Uterus (tissue), 7 donors: ENCODE data around the gene SP140L.

DNA sequence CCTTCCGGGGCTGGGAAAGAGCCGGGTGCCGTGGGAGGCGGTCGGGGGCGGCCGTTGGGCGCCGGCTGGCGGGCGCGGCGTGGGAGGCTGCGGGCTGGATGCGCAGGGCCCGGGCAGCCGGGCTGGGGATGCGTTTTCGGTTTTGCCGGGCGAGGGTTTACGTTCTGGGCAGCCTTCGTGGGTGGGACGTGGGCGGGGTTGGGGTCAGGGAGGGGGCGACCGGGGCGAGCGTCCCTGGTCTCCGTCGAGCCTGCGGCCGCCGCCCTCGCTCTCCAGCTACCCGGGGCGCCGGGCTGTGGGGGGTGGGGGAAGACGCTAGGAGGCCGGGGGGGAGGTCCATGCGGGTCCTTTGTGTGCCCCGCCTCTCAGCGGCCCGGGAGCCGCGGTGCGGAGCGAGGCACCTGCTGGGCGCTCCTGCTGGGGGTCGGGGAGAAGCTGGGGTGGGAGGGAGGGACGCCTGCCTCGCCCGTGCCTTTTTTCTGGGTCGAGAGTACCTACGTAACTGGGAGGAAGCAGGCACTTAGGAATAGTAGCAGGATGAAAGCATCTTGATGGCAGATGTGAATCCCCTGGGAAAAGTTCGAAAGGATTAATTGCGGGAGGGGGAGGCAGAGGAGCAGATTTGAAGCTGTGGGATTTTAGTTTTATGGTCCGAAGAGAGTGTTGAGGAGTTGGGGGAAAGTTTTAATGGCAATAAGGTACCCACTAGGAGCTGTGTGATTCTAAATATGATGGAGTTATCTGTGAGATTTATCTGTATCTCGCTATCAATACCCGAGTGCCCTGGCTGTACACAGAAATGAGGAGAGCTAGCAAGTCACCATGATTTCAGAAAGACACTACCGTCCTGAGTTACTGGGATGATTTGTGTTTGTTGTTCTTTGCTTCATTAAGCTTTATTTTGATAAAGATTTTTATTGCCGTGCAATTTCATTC lies 973 bp downstream of the AGFG1 start:
- PRO-cap, 4 experiments, result peak in 3 of 4 experiments; most common plus-strand start position 515 of the sequence (in 1); most common minus-strand start position 130 of the sequence (in 1)
- RAMPAGE, long total RNA, 2 experiments, result no peak in any of the 2 experiments
- RRBS, result 2% methylated on average over 37 of the region's 62 CpGs

GRCh38 chr2:227493463-227494014 lies 21.6 kb downstream of the AGFG1 start:
- PRO-cap, 4 experiments, result no peak in any of the 4 experiments
- RAMPAGE, long total RNA, 2 experiments, result no peak in any of the 2 experiments
- RRBS, result no CpG with 5 or more reads among the region's 2 CpGs

DNA sequence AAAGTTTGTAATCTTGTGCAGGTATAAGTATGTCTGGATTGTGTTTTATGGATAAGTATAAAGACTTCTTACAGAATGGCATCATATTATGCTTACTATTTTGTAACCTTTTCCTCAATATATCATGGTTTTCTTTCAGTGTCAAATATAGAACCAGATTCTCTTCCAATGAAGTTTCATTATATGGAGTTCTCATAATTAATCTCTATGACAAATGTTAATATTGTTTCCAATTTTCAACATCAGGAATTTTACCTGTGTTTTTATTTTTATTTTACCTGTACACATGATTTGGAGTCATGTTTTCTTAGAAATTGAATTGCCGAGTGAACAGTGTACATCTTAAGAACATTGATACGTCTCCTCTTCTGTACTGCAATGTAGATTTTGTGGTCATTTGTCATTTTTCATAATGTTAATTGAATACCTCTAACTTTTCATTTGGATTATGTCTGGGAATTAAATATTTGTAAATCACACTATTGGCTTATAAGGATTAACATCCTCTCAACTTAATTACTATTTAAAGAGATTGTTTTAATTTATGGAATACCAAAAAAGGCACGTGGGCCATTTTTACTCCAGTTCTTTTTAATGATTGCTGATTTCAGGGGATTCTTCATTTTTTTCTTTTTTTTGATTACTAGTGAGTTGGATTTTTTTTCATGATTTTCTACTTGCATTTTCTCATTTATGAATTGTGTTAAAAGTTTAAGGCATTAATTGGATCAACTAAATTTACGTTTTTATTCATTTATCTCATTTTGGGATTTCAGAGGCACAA lies 35.4 kb upstream of the SCYGR2 start:
- PRO-cap, 4 experiments, result no peak in any of the 4 experiments
- RAMPAGE, long total RNA, 2 experiments, result no peak in any of the 2 experiments
- RRBS, result no CpG with 5 or more reads among the region's 4 CpGs

GRCh38 chr2:227716363-227716905 lies 1.4 kb downstream of the SLC19A3 start:
- PRO-cap, 4 experiments, result no peak in any of the 4 experiments
- RAMPAGE, long total RNA, 2 experiments, result no peak in any of the 2 experiments
- RRBS, result 93% methylated on average over 3 of the region's 5 CpGs

DNA sequence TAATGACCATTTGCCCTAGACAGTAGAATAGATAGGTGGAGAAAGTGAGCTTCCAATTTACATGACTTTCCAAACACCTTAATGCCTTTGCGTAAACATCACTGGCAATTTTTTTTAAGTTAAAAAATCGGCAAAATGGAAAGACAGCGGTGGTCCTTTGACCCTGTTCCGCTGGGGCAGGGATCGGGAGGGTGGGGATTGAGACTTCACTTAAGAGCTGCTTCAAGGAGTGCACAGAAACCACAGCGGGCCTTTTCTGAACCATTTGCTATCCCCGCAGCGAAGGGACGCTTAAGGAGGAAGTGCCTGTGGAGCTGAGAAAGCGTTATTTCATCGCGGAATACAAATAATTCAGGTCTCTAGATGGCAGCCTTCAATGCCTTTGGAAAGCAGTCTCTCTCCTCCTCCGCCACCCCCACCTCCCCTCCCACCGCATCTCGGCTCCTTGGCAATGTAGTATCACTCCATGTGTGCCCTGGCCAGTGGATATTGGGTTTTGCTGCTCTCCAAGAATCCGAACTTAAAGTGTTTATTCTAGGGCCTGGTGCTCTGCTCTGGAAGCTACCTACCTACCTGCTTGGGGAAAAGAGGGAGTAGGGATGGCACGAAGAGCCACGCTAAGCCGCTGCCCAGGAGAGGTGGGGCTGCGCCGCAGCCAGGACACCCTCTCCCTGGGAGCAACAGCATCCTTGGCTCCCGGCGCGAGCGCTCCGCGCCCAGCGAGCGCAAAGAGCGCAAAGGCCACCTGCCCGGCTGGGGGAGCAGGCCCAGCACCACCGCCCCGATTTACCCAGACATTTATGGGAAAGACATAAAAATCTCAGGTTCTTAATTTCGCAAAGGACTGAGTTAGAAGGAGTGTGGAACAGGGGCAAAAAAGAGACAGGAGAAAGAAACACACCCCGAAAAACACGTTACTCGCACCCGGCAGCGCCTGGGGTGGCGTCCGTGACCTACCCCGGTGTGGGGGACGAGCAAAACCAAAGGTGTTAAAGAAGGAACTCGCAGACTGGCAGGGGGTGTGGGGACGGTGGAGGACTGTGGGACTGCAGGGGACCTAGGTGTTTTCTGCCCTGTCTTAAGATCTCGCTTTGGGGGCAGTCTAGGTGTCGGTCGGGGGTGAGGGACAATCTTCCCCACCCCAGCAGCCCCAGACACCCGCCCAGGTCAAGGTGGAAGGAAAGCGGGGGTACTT lies 1.1 kb downstream of the SPHKAP start:
- PRO-cap, 4 experiments, result no peak in any of the 4 experiments
- RAMPAGE, long total RNA, 2 experiments, result no peak in any of the 2 experiments
- RRBS, result 3% methylated on average over 10 of the region's 50 CpGs

GRCh38 chr2:228768859-228769379 lies 502.2 kb downstream of the PID1 start:
- PRO-cap, 4 experiments, result no peak in any of the 4 experiments
- RAMPAGE, long total RNA, 2 experiments, result no peak in any of the 2 experiments
- RRBS, result no CpG with 5 or more reads among the region's 1 CpG

- PRO-cap, 4 experiments, result no peak in any of the 4 experiments
- RAMPAGE, long total RNA, 2 experiments, result start-site peak on the minus strand in 1 of 2 experiments, at chr2:229076003-229076033 at its widest, 23 reads per replicate
- RRBS, result no CpG with 5 or more reads among the region's 5 CpGs
These were observed 195.2 kb downstream of the PID1 start for GRCh38 chr2:229075699-229076529.

DNA sequence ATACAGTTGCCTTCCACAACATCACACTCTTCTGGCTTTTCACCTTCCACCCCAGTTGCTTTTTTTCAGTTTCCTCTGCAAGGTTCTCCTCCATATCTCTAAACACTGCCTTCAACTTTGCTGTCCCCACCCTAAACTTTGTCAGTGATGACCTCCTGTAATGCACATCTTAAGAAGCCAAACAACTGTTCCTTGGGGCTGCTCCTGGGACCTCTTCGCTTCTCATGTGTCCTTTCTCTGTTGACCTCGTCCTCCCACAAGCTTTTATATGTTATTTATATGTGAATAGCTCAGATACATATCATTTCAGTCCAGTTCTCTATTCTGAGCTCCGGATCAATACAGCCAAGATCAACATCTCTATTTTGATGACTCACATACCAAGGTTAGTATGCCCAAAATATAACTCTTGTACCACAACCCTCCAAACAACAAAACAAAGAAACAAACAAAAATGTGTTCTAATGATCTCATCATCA lies 154.3 kb downstream of the PID1 start:
- PRO-cap, 4 experiments, result no peak in any of the 4 experiments
- RAMPAGE, long total RNA, 2 experiments, result start-site peak on the minus strand in 1 of 2 experiments, centred at positions 7 to 278 of the sequence, 5 to 16 reads per replicate
- RRBS, result no CpG with 5 or more reads among the region's 3 CpGs

DNA sequence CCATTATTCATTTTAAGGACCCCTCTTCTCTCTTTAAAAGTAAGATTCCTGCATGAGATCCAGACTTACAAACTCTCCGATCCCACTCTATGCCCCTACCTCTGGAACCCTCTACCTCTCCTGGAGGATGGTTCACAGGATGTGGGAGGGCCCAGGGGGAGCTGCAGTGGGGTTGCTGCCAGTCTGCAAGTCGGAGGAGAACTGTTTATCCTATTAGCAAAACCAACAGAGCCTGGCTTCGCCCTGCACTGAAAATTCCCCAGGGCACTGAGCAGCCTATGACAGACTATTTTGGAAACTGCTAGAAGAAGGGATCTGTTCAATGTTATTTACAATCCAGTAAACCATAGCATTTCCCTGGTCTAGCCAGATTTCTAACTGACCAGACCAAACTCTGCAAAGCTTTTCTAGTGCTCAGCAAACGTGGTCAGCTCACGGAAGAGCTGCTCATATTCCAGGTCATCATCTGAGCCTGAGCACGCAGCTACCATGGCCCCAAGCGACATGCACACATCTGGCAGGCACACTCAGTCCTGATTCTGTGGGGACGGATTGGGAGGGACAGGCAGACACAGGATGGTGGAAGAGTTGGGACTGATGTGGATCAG lies 64.8 kb upstream of the PID1 start:
- PRO-cap, 4 experiments, result peak in 2 of 4 experiments; most common plus-strand start position 369 of the sequence (in 1); most common minus-strand start position 203 of the sequence (in 2)
- RAMPAGE, long total RNA, 2 experiments, result no peak in any of the 2 experiments
- RRBS, result no CpG with 5 or more reads among the region's 8 CpGs

DNA sequence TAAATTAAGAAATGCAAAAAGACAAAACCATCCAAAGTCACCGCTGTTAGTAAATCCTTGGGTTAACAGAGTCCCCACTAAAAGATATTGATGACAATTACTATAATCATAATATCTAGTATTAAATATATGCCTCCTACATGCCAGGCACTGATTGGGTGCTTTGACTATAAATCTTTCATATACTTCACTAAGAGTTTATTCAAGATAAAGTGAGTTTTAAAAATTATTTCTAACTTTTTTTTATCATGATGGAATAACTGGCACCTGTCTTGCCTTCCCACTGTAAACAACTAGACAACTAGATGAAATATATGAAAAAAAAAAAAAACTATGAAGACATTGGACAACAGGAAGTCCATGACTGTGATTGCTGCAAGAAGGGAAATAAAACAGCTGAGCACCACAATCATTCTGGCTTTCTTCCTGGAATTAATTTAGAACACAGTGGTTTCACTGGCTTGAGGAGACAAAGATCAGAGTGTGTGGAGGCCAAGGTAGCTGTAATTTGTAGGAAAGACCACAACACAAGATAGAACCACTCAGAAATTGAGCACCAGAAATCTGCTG lies 121.0 kb upstream of the PID1 start:
- PRO-cap, 4 experiments, result no peak in any of the 4 experiments
- RAMPAGE, long total RNA, 2 experiments, result no peak in any of the 2 experiments
- RRBS, result no CpG with 5 or more reads among the region's 1 CpG

GRCh38 chr2:229444755-229445963 lies 174.1 kb upstream of the PID1 start:
- PRO-cap, 4 experiments, result peak in 4 of 4 experiments; most common plus-strand start chr2:229445162 (in 1); most common minus-strand start chr2:229445730 (in 2)
- RAMPAGE, long total RNA, 2 experiments, result no peak in any of the 2 experiments
- RRBS, result no CpG with 5 or more reads among the region's 20 CpGs

DNA sequence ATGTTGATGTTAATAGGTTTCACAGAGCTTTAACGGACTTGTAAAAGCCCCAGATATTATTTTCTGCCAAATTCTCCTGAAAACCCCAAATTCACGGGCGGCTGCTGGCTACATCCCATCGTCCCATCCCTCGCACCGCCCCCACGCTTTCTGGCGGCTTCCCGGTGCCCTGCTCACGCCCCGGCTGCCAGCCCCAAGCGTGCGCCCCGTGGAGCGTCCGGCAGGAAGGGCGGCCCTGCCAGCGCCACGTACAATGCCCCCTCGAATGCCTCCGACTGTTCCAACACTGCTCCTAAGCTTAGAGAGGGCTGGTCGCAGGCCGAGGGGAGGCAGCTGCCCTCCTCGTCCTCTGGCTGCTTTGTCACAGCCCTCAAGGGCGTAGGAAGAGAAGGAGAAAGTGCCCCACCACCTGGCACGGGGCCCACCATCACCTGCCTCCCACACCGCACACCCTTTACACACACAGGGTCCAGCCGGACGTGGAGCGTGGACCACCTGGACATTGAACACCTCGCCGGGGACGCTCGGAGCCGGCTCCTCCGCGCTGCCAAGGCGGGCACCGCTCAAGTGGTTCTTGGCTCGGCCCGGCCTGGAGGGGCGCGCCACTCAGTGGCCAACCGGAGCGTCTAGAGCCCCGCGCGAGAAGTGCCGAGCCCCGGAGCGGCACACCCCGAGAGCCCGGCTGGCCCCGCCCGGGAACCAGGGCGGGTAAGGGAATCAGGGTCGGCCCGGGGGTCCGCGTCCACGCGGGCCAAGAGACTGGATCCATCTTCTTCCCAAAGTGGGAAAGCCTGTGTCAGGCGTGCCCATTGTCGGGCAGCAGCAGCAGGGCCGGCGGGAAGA lies 881 bp downstream of the DNER start:
- PRO-cap, 4 experiments, result no peak in any of the 4 experiments
- RAMPAGE, long total RNA, 2 experiments, result no peak in any of the 2 experiments
- RRBS, result 3% methylated on average over 33 of the region's 66 CpGs

DNA sequence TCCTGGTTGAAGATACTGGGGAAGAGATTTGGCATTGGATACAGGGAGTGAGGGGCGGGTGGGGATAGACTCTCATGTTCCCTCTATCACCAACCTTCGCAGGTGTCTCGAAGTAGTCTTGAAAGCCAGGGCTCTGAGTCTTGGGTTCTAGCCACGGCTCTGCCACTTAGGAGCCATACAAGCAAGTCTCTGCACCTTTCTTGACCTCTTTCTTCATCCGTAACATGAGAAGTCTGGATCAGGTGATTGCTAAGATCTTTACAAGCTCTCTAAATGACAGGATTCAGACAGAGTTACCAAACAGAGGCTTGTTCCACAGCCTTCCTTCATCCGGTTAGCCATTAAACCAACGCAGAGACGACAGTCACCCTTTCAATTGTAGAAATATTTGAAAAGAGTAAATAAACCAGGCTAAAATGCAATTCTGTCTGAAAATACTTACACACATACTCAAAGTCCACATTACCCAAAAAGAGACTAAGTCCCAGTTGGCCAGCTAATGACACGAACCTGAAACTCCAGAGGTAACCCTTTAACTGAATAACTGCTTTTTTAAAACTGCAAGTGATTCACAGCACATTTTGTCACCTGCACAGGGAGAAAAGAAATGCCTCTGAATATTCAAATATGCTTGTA lies 38.5 kb upstream of the DNER start:
- PRO-cap, 4 experiments, result no peak in any of the 4 experiments
- RAMPAGE, long total RNA, 2 experiments, result no peak in any of the 2 experiments
- RRBS, result no CpG with 5 or more reads among the region's 9 CpGs

DNA sequence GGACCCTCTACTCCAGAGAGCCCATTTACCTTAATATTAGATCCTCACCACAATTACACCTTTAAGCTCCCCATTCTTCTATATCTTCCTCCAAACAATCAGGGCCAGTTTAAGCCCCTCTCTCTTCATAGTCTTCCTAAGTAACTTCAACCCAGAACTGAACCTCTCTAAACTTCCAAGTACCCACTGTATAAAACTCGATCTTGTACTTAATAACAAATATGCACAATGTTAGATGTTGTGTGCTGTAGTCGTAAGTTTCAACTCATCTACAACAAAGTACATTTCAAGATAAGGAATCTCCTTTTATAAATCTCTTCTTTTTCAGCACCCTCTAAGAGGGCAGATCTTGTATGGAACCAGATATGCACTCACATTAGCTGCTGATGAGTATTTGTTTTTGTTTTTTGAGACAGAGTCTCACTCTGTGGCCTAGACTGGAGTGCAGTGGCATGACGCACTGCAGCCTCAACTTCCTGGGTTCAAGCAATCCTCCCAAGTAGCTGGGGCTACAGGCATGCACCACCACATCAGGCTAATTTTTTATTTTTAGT lies 9.3 kb downstream of the TRIP12 start:
- PRO-cap, 4 experiments, result no peak in any of the 4 experiments
- RAMPAGE, long total RNA, 2 experiments, result no peak in any of the 2 experiments
- RRBS, result no CpG with 5 or more reads among the region's 3 CpGs

- PRO-cap, 4 experiments, result no peak in any of the 4 experiments
- RAMPAGE, long total RNA, 2 experiments, result no peak in any of the 2 experiments
- RRBS, result no CpG with 5 or more reads among the region's 25 CpGs
These were observed 1.5 kb downstream of the TRIP12 start for GRCh38 chr2:229920174-229920850.

DNA sequence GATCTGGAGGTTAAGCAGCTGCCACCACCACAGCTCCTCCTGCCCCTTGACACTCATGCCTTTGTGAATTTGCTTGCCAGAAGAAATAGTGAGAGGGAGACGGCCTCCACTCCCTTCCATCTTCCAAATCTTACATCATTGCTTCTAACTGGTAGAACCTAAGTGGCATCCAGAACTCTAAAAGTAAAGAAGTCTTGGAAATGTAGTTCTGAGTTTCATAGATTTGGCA lies 74.0 kb upstream of the SLC16A14 start:
- PRO-cap, 4 experiments, result no peak in any of the 4 experiments
- RAMPAGE, long total RNA, 2 experiments, result no peak in any of the 2 experiments
- RRBS, result no CpG with 5 or more reads among the region's 1 CpG

DNA sequence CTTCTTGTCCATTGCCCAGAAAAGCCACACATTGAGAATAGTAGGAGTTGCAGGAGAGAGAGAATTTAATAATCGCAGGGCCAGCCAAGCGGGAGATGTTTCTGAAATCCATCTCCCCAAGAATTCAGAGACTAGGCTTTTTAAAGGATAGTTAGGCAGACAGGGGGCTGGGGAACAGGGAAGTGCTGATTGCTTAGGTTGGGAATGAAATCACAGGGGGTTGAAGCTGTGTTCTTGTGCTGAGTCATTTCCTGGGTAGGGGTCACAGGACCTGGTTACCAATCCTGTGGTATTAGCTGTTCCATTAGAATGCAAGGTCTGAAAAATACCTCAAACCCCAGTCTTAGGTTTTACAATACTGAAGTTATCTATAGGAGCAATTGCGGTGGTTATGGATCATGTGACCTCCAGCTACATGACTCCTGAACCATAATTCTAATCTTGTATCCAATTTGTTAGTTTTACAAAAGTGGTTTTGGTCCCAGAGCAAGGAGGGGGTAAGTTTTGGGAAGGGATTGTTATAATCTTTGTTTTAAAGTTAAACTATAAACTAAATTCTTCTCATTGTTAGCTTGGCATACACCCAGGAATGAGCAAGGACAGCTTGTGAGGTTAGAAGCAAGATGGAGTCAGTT lies 4.6 kb downstream of the SP140 start:
- PRO-cap, 4 experiments, result no peak in any of the 4 experiments
- RAMPAGE, long total RNA, 2 experiments, result no peak in any of the 2 experiments
- RRBS, result no CpG with 5 or more reads among the region's 3 CpGs

DNA sequence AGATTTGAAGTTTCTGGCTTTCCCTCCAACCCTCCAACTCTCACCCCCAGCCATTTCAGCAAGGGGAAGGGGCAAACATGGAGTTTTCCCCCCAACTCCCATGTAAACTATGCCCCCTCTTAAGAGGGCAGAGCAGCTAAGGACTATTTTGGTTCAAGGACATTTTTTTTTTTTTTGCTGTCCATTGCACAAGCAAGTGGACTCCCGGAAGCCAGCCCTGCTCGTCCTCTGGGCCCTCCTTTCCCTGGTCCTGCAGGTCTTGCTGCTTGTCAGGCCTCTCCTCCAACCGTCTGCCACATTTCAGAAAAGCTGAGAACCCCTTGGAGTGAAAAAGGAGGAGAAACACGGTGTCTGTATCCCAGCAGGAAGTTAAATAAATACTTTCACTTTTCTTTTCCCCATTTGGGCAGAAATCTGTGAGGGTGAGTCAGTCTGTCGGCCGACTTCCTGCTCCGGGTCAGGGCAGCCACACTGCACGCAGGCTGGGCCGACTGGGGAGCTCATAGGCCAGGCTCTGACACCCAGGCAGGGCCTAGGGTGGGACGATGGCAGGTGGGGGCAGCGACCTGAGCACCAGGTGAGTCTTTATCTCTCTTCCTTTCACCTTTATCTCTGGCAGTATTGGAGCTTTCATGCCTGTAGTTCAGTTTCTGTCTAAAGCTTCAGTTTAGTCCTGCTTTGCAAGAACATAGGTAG lies at the start of gene SP140L:
Gene SP140L (plus strand): TSS at position 469 of the 696 bp plus-strand sequence.
- PRO-cap, 4 experiments, result peak in 4 of 4 experiments; most common plus-strand start position 450 of the sequence (in 2); most common minus-strand start position 371 of the sequence (in 2)
- RAMPAGE, long total RNA, 2 experiments, result start-site peak on the plus strand in 1 of 2 experiments, centred at position 462 of the sequence, 144 reads per replicate
- RRBS, result no CpG with 5 or more reads among the region's 11 CpGs

GRCh38 chr2:230466126-230466524 lies 50.1 kb downstream of the SP100 start:
- PRO-cap, 4 experiments, result no peak in any of the 4 experiments
- RAMPAGE, long total RNA, 2 experiments, result start-site peak on the plus strand in 1 of 2 experiments, at chr2:230466187-230466345 at its widest, 38 reads per replicate
- RRBS, result no CpG with 5 or more reads among the region's 1 CpG

- PRO-cap, 4 experiments, result no peak in any of the 4 experiments
- RAMPAGE, long total RNA, 2 experiments, result no peak in any of the 2 experiments
- RRBS, result no CpG with 5 or more reads among the region's 1 CpG
These were observed 82.6 kb downstream of the SP100 start for GRCh38 chr2:230498633-230498908.